Frontal cortex (tissue), 2 donors: Measurements from ENCODE around the gene CSNK2A3.

- RAMPAGE, long total RNA = no peak
Measured at GRCh38 chr11:10138196-10138923, 155.7 kb downstream of the SBF2 start.

- RAMPAGE, long total RNA = no peak
Measured at GRCh38 chr11:10224452-10225121, 69.4 kb downstream of the SBF2 start.

GRCh38 chr11:10303105-10303668 lies 1.7 kb upstream of the ADM start:
- RAMPAGE, long total RNA = no peak

- RAMPAGE, long total RNA = no peak
Measured at GRCh38 chr11:10310321-10310778, 5.5 kb downstream of the ADM start.

DNA sequence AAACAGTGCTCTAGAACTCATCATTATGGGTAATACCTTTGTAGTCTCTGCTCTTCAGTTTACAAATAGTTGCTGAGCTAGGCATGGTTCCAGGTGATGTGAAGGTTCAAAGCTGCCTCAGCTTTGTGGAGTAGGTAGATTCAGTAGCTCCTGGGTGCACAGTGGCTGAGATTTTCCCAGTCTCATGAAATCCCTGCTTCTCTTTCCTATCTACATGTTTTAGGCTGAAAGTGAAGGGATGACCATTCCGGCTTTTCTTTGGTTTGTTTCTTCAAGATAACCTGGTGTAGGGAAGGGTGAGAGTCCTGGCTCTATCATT lies 21.9 kb downstream of the ADM start:
- RAMPAGE, long total RNA = no peak

GRCh38 chr11:10382501-10383089 lies 72.5 kb upstream of the AMPD3 start:
- RAMPAGE, long total RNA = no peak

DNA sequence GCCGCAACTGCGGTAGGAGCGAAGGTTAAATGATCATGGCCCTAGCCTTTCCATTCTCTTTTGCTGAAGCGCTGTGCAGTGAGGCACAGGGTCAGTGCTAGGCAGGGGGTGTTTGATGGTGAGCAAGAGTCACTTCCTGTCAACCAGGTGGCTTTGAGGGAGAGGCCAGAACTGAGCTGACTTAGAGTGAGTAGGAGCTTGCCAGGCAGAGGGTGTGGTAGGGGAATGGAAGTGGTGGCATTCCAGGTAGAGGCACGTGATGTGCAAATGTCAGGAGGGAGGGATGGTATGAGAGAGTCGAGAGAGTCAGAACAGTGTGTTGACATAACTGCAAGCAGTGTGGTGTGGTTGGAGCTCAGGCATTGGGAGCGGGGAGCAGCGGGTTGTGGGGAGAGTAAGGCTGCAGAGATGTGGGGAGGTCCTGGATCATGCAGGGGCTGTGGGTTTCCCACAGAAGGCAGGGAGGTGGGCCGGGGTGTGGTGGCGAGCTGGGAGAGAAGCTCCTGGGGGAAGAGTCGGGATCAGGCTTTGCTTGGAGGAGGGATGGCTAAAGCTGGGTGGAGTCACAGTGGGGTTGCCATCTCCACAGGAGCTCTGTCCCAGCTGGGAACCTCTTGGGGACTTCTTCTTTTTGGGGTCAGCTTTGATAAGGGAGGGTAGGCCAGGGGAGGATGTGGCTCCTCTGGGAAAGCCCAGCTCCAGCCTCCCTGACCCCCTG lies 33.3 kb downstream of the AMPD3 start:
- RAMPAGE, long total RNA = no peak

DNA sequence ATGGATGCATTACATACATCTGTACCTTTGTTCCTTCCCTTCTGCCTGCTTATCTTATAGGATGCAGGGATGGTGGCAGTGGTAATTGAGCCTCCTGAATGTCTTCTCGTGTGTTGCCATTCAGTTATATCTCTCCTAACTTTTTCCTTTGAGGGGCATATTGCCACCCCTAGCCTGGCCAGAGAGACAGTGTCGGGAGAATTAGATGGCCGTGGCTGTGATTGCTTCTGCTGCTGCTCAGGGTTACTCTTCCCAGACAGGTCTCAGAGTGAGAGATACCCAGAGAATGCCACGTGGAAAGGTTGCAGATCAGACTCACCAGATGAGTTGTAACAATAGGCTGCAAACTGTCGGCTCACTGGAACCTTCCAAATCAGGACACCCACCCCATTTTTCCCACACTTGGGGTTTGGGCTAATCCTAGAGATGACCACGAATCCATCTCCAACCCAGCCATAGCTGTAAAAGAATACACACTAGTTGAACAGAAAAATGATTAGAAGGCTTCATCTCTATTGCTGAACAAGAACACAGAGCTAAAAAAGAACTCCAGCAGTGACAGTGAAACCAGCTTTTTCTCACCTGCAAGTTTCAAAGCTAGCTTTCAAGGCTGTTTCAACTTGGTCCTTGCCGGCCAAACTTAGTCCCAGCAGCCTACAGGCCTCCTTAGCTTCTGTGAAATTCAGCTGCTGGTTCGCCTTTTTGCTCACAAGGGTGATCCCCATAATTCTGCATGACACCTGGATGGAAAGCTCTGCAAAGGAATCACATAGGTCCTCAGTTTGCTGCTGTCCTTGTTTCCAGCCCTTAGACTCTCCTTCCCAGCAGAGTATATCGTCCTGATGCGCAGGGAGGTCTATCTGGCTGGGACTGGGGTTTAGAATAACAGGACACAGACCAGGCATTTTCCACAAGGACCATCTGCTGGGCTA lies 4.6 kb downstream of the LYVE1 start:
- RAMPAGE, long total RNA = no peak

DNA sequence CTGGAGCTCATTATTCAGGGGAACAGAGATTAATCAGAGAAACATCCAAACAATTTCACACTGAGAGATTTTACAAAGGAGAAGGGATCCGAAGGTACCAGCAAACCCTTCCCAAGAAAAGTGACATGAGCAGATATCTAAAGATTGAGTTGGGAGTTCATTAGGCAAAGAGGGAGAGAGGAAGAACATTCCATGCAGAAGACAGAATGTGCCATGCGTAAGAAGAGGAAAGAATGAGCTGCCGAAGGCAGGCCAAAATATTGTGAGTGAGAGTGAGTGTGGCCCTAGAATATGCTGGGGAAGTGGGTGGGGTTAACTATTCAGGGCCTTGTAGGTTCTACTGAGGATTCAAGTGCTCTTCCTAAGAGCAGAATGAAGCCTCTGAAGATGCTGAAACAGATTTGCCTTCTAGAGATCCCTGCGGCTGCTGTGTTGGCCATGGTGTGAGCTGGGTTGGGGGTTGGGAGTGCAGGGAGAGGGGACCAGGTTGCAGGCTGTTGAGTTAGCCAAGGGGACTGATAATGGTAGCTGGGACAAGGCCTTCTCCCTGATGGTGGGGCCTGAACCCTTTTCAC lies 50.1 kb upstream of the LYVE1 start:
- RAMPAGE, long total RNA = no peak

DNA sequence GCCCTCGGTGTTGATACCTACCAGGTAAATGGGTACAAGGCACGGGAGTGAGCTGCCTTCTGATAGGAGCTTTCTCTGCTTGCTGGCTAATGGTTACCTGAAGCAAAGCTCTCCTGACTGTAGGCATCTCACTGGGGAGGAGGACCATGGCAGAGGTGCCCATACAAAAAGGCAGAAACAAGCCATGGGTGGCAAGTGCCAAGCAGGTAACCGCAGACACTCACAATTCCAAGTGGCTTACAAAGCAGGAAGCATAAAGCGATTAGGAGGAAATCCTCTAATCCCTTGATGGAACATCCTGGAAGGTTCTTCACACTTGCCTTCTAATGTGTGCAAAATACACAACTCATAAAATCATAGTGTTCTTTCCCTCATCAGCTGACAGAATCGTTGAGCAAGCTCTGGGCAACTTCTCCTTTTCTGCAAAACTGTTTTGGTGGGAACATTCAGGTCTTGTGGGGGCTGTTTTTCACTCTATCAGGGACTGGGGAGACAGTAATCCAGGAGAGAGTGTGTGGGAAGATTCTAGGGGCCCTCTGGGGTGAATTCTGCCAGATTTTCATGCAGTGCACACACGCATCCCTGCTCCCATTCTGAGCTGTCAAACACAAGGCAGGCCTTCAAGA lies 53.4 kb downstream of the IRAG1 start:
- RAMPAGE, long total RNA = no peak

GRCh38 chr11:10658612-10659382 lies 34.8 kb downstream of the IRAG1 start:
- RAMPAGE, long total RNA = no peak

DNA sequence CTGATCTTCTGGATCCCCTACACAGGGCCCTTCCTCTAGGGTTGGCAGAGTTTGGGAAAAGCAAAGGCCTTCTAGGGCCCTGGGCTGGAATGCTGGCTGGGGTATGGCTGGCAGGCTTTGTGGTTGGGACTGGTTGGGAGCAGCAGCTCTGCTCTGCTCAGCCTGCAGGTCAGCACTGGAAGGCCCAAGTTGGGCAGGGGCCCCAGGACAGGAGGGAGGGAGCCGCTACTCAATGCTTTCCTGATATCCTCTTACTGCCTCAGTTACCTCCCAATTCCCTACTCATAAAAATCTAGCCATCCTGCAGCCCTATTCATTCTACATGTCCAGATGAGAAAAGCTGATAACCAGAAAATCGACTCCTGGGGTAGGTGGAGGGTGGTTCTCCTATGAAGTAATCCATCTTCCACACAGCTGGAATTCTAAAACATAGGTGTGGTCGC lies 26.3 kb downstream of the IRAG1 start:
- RAMPAGE, long total RNA = no peak

DNA sequence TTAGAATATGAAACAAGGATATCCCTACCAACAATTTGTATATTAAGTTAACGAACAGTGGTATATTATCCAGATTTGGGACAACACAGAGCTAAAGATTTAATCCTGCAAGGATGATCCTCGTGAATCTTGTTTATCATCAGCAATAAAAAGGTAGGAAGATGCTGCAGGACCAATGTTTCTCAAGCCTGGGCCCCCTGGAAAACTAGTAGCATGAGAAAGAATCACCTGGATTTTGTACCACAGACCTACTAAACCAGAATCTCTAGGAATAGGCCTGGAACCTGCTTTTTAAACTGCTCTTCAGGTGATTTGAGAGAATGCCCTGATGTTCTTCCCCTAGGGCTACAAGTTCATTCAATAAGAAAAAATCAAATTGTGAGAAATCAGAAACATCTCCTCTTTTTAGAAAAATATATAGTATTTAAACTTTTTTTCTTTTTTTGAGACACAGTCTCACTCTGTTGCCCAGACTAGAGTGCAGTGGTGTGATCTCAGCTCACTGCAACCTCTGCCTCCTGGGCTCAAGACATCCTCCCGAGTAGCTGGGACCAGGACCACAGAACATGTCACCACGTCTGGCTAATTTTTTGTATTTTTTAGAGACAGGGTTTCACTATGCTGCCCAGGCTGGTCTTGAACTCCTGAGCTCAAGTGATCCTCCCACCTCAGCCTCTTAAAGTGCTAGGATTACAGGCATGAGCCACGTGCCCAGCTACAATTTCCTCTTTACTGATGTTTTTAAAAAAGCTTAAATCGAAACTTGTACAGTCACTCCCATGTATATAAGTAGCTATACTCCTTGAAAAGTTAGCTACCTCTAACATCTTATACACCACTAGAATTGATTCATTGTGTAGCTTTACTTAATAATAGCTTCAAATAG lies 10.5 kb downstream of the EIF4G2 start:
- RAMPAGE, long total RNA = no peak

DNA sequence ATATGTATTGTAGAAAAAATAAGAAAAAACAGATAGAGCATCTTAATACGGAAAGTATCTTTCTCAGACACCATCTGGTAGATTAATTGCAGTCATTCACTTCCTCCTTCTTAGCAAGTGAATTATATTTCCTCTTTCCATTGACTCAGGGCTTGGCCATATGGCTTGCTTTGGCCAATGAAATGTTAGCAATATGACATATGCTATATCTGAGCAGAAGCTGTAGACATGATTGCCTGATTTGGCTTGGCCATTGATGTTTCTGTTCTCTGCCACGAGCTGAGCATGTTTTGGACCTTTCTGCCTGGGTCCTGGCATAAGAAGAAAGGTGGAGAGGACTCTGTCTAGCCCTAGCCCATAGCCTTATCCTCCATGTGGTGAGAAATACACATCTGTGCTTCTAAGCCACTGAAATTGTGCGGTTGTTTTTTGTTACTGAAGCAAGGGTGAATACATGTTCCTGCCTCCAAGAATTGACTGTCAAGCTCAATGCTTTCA lies 34.5 kb upstream of the ZBED5 start:
- RAMPAGE, long total RNA = no peak

- RAMPAGE, long total RNA = no peak
Measured at GRCh38 chr11:10899036-10899947, 41.4 kb upstream of the ZBED5 start.

DNA sequence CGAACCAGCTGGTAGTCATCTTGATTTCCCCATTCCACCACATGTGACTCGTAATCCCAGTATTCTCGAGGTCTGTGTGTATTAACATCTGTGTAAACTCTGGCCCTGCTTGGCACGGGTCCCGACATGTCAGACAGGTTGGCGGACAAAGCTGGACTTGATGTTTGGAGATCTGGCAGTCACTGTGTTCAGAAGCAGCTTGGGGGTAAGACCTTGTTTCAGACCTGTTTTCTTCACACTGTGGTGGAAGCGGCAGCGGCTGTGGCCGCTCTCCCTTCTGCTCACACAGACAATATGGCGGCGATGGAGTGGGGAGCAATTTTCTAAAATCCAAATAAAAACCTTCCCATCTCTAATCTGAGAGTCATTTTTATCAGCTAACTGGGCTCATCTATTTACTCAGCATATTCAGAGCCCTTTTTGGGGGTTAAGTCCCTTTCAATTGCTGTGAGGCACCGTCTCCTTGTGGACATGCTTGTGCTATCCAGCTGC lies at the start of gene CSNK2A3:
CSNK2A3 (minus strand) TSS at position 259 of the 492 bp plus-strand sequence.
- RAMPAGE, long total RNA = no peak

DNA sequence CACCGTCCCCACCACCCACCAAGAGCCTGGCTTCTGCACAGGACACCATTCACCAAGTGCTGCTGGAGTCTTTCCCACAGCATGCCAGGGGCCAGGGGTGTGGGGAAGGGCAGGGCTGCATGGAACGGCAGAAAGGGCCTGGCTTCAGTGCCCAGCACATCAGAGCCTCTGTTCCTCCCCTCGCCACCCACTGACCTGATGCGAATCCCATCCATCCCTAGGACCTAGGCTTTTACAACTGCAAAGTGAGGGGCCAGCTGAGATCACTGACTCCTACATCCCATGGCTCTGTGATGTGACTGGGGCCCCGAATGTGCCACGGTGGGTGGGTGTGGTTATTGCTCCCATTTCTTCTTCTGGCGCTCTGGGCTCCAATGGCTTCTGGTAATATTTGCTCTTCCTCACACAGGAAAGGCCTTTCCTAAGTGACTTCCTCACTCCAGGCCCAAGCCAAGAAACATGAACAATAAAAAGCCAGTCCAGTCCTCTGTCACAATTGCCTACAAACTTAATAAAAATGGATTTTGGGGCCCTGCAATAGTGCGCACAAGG lies 78.3 kb downstream of the GALNT18 start:
- RAMPAGE, long total RNA = no peak

- RAMPAGE, long total RNA = no peak
Measured at GRCh38 chr11:11947693-11948210, 60.7 kb downstream of the DKK3 start.

GRCh38 chr11:11963156-11963505 lies 45.3 kb downstream of the DKK3 start:
- RAMPAGE, long total RNA = no peak

- RAMPAGE, long total RNA = no peak
Measured at GRCh38 chr11:11978808-11979671, 29.4 kb downstream of the DKK3 start.